Mesangial cell (primary cell): Measurements from ENCODE around the genes TARS3 and OR4F15.

- RAMPAGE, long total RNA, result no peak
Measured at GRCh38 chr15:100878657-100878945, 1.0 kb upstream of the ALDH1A3 start.

GRCh38 chr15:100919657-100920023 is 483 bp downstream of the LRRK1 start:
- RAMPAGE, long total RNA, result no peak

DNA sequence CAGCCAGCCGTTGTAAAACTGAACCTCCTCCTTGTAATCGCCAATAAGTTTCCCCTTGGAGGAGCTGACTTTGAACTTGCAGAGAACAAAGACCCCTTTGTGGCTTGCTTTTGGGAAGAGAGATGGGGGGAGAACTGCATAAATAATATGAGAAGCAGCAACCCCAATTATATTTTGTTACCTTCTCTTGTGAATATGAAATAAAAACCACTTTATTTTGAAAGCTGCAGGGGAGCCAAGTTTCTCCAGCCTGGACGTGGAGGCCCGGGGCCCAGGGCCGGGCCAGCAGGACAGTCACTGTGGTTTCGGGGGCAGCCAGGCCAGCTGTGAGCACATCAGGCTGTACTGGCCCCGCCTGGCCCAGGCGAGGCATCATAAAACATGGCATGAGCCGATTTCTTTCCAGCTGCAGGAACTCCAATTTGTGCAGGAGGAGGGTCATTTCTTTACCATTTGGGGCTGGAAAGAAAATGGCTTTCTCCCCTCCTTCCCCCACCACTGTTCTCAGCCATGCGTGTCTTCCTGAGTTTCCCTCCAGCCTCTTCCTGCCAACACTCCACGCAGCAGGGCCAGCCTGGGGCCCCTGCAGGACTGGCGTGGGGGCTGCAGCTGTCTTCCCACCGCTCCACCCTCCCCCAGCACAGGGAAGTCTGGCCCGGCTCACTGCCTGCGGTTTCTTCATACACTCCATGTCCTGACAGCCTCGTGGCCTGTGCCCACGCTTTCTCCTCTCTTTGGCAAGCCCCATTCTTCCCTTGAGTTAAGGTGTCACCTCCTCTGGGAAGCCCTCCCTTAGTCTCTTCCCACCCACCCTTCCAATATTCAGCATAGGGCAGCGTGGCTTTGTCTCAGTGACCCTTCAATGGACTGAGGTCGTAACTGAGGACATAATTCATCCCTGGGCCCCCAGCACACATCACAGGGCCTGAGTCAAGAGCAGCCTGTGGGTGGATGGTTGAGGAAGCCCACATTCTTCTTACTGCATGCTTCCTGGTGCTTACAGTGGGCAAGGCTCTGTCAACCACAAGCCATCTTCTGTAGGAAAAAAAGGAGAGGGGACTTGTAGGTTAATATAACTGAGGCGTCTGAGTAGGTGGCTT is 135.9 kb downstream of the CHSY1 start:
- RAMPAGE, long total RNA, result no peak

DNA sequence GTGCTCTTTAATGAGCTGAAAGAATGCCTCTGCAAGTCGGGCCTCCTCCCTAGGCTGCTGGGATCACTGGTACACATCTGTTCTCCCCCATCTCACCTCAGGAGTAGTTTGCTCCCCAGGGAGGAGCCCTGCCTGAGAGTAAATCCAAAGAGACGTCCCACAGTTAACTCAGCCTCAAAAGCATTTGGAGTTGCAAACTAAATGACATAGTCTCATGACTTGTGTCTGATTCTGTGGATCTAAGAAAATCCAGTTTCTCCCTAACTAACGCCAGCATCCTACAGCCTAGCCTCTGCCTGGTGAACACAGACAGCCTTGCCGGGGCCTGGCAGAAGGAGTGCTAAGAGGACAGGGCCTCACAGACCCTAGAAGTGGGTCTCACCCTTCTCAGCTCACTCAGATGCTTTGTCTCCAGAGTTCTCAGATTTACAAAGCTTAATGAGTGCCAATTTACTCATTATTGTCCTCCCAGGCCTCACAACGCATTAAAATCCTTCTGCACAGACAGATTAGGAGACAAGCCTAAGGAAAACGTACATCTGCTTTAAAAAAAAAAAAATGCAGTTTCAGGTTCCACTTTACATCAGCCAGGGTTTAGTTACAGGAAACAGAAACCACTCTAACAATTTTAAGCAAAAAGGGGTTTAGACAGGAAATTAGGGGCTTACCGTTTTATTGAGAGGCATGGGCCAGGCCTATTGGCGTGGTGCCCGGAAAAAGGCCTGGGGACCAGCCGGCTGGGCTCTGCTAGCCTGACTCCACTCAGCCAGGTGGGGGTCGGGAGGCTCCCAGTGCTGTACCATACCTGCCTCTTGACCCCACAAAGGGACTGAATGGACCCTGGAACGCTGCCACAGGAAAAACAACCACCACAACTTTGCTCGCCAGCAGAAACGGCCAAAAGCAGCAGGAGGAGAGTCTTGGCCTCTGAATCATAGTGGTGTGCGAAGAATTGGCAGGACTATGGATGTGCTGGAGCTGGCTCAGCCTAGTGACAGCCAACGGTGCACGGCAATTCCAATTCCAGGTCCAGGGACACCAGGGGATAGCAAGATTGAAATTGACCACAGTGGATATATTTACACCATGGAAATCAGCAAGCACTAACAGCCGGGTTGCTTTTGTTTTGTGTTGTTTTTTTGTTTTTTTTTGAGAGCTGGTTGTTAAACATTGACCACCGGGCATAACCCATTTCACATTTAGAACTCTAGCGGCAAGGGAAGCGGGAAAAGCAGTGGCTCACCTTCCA is 124.4 kb downstream of the CHSY1 start:
- RAMPAGE, long total RNA, result no peak

DNA sequence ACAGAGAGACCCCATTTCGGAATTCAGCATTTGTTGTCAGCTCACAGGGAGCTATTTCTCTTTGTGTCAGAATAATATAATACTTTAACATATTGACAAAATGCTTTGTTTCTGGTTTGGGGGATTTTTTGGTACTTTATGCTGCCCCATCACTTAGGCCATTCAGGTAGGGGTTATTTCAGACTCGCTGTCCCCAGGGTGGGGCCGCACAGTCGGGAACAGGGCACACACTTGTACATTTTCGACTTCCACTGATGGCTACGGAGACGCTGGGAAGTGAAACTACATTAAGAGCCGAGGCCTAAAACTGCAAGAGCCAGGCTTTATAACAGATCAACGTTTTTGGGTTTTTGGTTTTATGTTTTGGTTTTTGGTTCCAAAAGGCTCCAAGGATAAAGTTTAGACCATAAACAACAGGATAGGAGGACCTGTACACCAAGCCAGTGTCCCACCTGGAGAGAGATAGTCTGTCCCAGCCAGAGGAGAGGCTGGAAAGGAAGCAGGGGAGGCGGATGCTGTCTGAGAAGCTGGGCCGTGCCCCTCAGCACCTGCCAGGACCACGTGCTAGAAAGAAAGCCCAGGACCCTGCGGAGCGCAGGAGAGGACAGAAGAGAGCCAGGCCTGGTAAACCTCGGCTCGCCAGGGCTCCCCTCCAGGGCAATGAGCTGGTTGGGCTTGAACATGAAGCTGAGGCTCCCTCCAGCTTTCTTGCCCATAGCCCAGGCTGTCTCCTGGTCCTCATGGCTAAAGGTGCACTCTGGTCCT is 111.7 kb downstream of the CHSY1 start:
- RAMPAGE, long total RNA, result no peak

DNA sequence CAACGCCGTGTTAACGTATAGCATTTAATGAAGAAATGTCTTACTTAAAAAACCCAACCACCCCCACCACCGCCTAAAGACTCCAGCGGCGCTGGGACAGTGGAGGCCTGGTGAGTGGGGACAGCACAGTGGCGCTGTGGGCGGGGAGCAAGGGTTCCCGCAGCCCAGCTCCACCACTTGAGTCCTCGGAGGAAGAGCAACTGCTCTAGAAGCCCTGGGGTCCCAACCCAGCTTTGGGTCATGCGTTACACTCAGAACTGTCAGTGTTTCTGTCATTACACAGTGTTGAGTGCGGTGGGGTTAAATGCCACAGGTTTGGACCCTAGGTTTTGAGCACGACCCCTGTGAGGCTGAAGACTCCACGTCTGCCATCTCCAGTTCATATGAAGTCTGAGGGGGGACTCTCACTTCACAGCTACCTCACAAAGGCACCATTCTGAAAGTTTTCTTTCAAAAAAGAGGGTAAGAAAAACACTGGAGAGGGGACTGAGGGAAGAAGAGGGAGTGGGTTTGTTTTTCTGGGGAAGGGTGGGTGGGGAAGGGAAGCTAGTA is 62.0 kb downstream of the CHSY1 start:
- RAMPAGE, long total RNA, result no peak

DNA sequence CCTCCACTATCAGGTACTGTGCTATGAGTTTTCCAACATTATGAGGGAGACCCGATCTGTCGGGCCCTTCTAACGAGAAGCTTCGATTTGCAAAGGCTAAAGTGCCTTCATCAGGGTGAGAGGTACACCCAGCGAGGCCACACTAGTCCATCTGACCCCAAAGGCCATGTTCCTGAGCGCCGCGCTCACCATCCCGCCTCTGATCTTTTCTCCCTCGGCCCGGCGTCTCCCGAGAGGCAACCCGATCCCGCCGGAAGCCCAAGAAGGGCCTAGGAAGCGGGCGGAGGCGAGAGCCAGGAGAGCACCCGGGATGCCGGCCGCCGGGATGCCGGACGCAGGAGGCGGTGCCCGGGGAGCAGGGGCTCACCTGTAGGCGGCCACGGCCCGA is 1.1 kb downstream of the CHSY1 start:
- RAMPAGE, long total RNA, result no peak

DNA sequence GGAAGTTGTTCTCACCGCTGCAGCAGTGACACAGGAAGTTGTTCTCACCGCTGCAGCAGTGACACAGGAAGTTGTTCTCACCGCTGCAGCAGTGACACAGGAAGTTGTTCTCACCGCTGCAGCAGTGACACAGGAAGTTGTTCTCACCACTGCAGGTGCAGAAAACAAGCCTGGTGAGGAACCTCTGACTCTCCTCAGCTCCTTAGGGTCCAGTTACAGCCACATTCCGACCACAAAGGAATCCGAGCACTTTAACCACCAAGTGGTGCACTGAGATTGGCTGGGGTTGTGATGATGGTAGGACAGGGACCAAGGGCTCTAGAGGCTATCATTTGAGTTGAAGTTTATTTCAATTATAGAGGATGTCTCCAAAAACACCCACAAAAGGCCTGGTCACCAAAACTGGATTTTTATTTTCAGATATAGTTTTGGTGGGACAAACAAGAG is 39.3 kb upstream of the SNRPA1 start:
- RAMPAGE, long total RNA, result no peak

DNA sequence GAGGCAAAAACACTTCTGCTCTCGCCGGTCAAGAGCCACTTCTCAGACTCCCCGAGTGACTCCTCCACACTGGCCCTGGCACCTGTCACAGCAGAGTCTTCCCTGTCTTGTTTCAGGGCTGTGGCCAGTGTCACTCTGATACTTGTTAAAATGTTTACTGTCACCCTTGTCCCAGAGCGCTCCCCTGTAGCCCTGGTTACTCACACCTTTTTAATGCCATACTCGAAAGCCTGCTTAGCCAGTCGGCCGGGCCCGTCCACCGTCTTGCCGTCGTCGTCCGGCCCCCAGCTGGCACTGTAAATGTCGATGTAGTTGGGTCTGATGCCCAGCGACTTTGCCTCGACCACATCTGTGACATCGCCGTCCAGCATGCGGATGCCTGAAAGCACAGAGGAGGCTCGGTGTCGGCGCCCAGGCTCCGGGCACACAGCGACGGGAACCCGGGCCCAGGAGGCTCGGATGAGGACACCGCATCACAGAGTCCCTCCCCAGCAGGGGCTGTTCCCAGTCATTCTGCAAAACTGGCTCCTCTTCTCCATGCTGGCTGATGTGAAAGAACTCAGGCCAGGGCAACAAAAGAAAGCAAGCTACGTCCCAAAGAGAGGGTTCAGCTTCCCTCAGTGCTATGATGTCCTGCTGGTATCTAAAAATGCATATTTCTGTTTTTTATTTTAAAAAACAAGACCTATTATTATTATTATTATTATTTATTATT is 91.2 kb downstream of the PCSK6 start:
- RAMPAGE, long total RNA, result no peak

DNA sequence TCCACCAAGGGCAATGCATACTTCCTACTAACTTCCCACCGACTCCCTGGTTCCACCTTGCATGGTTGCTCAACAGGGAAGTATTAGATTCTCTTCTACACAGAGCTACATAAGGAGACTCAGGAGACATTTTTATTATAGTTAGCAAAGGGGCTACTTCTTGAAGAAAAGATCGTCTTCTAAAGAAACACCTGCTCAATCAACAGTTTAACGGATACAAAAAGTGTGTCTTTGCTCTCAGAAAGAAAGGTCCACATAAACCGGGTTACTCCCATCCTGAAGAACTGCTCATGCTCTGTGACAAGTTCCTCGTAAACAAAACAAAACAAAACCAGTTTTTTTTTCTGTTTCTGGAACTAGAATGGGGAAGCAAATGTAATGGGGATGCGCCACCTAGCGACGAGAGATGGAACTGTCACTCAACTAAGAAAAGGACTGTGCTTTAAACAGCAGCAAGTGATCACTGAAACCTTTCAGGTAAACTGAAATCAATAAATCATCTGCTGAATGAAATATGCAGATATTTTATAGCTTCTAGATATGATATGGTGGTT is 11.1 kb downstream of the TM2D3 start:
- RAMPAGE, long total RNA, result no peak

- RAMPAGE, long total RNA, result no peak
Measured at GRCh38 chr15:101723754-101724953, at the start of gene TARS3. Gene TARS3 (minus strand): TSS chr15:101724473.

DNA sequence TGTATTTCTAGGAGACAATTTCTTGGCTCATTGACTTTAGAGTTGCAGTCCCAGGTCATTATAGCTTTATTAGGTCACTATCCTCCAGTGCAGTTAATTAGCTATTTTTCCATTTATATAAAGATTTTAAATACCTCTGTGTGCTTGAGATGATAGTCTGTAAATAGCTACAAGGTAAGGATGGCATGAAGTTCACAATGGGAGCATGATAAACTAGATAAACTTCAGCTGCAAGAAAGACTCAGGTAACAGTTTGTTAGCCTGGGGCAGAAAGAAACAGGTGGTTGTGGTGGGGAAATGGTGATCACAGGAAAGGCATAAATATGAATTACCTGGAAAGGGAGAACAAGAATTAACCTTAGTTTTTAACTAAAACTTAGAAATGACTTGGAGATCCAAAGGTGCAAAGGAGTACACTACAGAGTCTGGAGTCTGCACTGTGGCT is at the start of gene OR4F15:
Gene OR4F15, plus strand, starts transcription at position 175 of the 445 bp plus-strand sequence.
- RAMPAGE, long total RNA, result no peak

DNA sequence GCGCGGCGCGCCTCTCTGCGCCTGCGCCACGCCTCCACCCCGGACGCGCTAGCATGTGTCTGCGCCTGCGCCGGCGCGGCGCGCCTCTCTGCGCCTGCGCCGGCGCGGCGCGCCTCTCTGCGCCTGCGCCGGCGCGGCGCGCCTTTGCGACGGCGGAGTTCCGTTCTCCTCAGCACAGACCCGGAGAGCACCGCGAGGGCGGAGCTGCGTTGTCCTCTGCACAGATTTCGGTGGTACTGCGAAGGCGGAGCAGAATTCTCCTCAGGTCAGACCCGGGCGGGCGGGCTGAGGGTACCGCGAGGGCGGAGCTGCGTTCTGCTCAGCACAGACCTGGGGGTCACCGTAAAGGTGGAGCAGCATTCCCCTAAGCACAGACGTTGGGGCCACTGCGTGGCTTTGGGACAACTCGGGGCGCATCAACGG is 168.1 kb downstream of the OR4F15 start:
- RAMPAGE, long total RNA, result no peak